Natural killer cell (primary cell): ENCODE measurements around a stretch of chr10.

GRCh38 chr10:24643271-24644373 is 80.1 kb downstream of the ARHGAP21 start:
- PRO-cap, result no peak

DNA sequence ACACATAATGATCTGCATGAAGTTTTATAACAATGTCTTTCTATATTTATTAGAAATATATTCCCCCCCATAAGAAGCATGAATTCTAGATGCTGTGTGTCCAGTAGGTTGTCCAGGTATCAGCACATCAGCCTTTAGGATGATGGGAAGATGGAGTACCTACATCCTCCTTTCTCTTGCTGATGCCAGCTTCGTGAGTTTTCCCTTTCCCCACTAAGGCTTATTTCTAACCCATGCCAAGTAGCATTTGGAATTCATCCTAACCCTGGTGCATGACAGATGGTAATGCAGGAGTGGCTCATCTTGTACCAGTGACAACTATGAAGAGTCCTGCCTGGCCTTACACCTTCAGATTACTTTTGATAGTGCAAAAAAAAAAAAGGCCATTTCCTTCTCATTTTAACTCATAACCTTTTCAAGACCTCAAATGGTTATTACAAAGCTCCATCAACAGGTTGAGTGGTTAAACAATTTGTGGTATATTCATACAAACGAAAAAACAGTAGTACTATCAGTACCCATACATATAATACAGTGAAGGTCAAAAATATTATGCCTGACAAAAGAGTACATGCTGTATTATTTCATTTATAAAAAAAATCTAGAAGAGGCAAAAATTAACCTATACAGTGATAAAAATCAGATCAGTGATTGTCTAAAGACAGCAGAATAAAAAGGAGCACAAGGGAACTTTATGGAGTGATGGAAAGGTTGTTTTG is 58.6 kb downstream of the ARHGAP21 start:
- PRO-cap, result no peak

DNA sequence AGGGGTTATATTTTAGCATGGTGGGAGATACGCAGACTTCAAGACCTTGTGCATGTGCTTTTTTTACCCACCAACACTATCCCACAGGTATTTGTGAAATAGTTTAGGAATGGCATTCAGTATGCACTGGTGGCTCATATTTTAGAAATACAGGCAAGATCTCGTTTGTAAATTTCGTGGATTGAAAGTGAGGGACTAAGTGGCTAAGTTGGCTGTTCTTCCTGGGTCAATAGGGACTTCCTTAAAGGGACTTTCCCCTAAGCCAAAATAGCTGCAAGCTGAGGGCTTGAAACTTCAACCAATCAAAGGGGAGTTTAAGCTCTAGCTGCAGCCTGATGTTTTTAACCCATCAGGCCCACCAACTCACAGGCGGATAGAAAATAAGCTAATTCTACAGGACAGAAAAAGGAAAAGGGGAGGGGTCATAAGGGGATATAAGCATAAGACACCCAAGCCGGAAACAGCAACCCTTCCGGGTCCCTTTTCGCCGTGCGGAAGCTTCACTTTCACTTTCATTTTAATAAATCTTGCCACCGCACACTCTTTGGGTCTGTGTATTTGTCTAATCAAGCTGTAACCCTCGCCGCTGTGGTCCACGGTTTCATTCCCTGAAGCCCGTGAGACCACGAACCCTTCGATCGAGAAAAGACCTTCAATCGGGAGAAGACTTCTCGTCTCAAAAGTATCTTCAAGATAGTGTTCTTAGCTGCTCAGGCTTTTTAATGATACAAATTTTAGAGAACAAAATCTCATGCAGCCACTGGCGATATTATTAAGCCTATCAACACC is 291.1 kb downstream of the GPR158 start:
- PRO-cap, result no peak

DNA sequence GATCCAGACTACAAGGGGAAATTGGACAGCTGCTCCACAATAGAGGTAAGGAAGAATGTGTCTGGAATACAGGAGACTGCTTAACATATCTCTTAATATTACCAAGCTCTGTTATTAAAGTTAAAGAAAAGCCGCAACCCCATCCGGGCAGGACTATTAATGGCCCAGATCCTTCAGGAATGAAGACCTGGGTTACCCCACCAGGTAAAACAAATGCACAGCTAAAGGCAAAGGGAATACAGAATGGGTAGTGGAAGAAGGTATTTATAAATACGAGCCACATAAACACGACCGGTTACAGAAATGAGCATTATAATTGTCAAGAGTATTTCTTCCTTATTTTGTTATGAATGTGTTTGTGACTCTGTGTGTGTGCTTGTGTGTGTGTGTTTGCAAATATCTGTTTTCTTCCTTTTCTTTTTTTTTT is 49.5 kb upstream of the MYO3A start:
- PRO-cap, result no peak

DNA sequence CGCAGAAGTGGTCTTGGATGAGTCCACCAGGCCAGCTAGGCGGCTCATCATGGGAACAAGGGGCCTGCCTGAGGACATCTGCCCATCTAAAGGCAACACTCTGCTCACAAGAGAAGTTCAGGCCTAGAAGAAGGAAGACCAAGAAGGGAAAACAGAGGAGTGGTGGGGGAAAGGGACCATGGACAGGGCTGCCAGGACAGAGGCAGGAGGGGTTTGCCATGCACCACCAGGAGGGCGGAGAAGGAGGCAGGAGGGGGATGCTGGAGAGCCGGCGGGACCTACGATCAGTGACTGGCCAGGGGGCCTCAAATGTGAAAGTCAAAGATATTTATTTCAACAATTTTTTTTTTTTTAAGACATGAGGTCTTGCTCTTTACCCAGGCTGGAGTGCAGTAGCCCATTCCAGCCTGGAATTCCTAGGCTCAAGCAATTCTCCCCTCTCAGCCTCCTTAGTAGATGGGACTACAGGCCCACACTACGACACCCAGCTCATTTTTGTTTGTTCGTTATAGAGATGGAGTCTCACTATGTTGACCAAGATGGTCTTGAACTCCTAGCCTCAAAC is 33.2 kb downstream of the GAD2 start:
- PRO-cap, result no peak

DNA sequence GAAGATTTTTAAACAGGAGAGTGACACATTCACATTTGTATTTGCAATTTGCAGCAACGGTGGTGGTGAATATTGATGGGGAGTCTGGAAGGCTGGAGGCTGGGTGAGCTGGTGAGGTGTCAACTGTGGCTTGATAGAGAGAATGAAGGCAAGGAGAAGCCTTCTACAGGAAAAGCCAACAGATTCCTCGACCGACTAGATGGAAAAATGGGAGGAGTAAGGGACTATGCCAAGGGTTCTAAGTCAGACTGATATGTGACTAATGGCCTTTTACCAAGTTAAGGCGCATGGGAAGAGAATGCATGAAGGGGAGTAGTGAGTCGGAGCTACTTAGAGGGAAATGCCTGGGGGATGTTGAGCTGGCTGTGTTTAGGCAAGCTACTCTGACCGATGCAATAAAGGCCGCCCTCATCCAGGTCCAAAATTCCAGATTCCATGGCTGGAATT is 48.1 kb downstream of the APBB1IP start:
- PRO-cap, result no peak

- PRO-cap, result unidirectional peak, minus-strand start at chr10:26487657
These were observed 49.4 kb downstream of the APBB1IP start for GRCh38 chr10:26487460-26487996.

- PRO-cap, result no peak
These were observed 99.4 kb upstream of the PDSS1 start for GRCh38 chr10:26598065-26598448.

DNA sequence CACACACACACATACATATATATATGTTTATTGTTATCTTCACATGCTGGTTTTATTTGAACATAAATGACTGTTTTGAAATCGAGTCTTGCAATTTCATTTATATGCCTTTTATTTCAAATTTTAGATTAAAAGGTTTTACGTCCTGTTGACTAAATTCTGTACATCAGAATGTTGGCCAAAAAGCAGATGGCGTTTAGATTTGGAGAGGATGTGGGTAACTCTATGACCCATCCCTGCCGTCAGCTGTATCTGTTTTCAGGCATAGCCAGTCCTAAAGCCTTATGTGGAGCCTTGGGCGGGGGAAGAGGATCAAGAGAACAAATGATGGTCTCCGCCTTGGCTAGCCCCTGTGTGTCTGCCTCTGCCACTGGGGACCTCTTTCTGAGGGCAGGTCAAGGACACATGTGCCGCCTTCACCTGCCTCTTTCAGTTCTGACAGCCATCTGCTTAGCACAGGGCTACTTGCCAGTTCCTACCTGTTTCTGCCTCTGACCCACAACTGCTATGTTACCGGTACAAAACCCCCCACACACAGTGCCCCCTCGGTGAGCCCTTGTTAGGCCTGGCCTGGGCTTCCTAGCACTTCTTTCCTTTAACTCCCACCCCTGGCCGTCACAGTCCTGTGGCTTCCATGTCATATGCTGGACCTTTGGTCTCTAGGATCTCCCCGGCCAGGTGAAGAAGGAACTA is 24.1 kb downstream of the PDSS1 start:
- PRO-cap, result bidirectional peak, plus-strand start at position 285 of the sequence, minus-strand start at position 259 of the sequence

DNA sequence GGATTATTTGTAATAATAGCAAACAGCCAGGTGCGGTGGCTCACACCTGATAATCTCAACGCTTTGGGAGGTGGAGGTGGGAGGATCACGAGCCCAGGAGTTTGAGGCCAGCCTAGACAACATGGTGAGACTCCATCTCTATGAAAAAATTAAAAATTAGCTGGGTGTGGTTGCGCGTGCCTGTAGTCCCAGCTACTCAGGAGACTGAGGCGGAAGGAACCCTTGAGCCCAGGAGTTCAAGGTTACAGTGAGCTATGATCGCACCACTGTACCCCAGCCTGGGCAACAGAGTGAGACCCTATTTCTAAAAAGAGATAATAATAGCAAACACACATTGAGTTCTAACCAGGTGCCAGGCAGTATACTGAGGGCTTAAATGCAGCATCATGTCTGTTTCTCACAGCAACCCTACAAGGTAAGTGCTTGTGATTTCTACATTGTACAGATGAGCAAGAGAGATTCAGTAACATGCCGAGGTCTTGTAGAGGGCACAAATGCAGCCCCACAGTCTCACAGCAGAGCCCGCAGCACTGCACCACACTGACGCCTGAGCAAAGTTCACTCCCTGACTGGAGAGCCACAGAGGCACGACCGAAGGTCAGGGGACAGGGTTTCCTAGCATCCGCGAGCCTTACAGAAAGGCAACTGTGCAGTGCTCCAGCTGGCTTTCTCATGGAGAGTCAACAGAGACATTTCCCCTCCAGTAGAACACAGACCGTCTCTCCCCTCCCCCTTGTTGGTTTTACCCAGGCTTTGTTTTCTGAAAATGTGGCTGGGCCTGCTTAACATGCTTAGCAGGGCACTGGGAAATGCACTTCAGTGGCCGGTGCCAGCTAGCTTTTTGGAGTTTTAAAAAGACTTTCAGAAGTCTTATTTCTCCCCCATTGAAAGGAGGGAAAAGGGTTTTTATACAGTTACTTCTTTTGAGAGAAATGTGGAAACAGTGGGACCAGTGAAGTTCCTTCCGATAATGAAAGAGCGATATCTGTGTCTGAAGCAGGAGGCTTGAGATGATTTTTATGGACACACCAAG is 36.5 kb downstream of the PDSS1 start:
- PRO-cap, result no peak

- PRO-cap, result no peak
These were observed 83.6 kb upstream of the ABI1 start for GRCh38 chr10:26944223-26944864.

DNA sequence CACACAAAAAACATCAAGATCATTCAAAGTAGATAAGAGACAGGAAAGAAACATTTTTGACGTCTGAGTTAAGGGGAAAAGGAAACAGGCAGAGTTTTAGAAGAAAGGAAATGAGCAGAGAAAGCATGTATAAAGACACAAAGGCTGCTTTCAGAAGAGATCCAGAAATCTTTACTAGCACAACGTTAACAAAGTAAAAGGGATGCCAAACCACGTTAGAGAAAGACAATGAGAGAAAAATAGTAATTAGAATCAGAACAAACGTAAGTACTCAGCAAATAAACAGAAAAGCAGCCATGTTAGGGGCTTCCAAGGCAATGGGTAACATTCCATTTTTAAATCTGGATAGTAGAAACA is 76.8 kb downstream of the ANKRD26 start:
- PRO-cap, result no peak

DNA sequence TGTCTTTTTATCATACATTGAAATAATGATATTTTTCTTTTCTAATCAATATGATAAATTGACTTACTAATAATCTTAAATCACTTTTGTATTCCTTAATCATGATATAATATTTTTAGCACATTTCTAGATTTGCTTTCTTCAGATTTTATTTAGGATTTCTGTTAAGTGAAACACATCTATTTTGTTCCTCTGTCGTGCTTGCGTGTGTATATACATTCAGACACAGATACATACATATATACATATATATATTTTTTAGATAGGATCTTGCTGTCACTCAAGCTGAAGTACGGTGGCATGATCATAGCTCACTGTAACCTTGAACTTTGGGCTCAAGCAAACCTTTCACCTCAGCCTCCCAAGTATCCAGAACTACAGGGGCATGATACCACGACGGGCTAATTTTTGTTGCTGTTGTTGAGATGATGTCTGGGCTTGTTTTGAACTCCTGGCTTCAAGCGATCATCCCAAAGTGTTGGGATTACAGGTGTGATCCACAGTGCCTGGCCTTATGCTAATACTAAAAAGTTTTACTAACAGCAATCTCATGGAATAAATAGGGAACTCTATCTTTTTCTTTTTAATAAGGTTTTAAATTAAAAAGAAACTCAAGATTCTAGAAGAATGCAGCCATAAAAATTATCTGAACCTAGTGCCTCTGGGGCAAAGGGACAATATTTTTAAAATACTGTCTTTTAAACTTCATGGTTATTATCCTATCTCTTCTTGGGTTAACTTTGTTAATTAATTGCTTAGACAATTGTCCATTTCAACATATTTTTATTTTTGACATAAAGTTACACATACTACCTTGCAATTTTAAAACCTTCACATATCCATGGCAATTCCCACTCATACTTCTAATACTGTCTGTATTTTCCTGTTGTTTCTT is 15.0 kb downstream of the YME1L1 start:
- PRO-cap, result no peak

GRCh38 chr10:27258637-27259967 is 18.5 kb upstream of the ACBD5 start:
- PRO-cap, result no peak

DNA sequence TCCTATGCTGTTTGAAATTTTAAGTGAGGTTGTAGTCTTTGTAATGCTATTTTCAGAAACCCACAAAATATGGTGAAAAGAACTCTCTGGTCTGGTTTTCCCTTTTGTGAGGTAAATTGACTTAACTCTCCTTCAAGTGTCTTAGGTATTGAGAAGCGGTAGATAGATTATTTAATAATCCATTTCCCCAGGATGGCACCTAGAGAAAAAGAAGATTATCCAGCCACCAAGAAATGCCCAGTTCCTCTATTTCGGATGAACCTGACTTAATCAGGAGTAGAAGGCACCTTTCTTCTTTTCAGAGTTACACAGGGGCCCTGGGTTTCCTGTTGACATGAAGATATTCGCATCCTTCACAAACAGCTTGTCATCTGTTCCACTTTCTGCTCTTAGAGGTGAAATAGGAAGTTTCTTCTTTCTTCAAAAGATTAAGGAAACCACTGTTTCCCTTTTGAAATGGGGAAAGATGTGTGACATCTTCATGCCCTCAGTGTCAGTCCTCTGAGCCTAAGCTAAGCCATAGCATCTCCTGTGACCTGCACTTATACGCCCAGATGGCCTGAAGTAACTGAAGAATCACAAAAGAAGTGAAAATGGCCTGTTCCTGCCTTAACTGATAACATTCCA is 39.2 kb upstream of the RAB18 start:
- PRO-cap, result no peak

DNA sequence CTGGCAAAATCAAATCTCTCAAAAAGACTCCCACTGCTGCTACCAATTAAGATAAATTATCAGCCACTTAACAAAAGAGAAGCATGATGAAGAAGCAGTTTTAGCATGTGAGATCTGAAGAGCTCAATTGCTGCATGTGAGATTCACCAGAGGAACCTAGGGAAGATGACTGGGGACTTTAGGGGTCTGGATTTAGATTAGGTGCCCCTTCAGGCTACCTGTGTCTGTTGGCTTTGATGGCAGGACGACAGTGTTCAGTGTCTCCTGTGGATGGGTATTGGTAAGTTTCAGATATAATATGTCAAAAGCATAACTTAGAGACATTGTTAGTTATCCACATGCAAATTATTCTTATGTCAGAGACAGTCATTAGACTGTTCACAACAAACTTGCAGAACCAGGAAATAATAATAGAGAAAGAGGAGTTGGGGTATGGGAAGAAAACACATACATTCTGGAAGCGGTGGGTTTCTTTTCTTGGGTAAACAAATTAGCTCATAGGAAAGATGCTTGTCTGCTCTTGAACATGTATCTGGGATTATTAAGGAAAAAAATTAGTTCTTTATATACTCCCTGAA is 20.7 kb downstream of the RAB18 start:
- PRO-cap, result no peak

DNA sequence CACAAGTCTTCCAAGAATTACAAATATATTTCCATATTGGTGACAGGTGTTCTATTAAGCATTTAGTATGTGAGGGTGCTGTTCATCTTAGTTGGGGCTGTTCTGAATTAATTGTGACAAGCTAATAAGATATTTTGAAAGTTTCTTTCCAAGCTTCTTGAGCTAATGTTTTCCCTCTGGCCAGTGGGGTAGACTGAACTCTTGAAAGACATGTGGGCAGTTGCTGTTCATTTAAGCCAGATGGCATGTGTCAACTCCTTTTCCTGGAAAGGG is 21.6 kb downstream of the RAB18 start:
- PRO-cap, result no peak

DNA sequence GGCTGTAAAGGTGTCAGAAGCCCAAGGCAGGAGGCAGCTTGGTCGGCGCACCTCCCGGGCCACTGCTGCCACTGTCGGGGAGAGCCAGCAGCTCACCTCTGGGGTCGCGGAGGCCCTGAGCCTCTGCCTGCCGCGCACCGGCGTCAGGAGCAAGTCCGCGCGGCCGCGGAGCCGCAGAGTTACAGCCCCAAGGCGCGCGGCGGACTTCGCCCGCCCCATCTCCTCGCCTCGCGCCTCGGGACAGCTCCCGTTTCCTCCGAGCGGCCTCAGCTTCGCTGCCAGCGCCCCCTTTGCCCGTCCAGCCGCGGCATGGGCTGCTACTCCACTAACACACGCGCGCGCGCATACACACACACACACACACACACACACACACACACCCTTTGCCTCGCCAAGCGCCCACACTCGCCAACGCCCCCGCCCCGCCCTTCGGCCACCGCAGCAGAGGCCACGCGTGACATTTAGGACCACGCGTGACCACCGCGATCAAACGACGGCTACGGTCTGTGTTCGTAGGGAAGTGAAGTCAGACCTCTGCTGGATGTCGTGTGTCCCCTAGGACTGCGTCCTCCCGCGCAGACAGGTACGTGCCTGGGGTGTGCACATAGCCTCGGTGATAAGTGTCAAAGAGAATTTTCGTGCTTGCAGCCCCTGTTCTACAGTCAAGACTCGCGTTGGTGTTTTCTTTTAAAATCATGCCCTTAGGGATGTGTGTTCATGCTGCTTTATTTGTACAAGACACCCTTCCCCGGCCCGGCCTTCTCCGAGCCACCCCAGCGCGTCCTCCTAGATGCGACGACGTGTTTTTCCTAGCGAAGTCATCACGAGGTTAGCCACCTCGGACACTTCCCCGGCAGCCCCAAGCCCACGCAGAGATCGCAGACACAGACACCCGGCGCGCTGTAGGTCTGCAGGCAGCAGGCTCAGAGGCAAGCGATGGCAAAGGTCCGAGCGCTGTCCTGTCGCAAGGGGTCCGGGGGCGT is 962 bp downstream of the MKX start:
- PRO-cap, result no peak

DNA sequence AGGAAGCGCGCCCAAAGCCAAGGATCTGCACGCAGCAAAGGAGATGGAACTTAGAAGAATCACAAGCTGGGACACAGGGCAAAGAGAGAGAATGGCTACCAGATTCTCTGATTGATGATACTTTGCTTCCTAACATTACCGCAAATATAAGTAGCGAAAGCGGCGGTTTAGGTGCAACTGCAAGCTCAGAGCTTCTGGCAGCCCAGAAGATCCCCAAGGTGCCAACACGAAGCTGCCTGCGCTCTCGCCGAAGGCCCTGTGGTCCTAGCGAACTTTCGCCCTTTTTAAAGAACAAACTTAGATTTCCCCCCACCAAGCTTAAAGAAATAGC is 909 bp upstream of the MKX start:
- PRO-cap, result no peak

- PRO-cap, result no peak
These were observed 1.5 kb upstream of the MKX start for GRCh38 chr10:27747144-27747436.